HT-29 (cell line): ENCODE measurements around the gene RSAD1.

DNA sequence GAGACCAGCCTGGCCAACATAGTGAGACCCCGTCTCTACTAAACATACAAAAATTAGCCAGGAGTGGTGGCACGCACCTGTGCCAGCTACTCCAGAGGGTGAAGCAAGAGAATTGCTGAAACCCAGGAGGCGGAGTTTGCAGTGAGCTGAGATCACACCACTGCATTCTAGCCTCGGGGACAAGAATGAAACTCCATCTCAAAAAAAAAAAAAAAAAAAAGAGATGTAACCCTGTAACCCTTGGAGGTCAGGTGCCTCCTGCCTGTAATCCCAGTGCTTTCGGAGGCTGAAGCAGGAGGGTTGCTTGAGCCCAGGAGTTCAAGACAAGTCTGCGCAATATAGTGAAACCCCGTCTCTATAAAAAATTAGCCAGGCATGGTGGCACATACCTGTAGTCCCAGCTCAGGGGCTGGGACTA is 13.1 kb downstream of the TMEM92 start:
- RAMPAGE, long total RNA, result no peak

DNA sequence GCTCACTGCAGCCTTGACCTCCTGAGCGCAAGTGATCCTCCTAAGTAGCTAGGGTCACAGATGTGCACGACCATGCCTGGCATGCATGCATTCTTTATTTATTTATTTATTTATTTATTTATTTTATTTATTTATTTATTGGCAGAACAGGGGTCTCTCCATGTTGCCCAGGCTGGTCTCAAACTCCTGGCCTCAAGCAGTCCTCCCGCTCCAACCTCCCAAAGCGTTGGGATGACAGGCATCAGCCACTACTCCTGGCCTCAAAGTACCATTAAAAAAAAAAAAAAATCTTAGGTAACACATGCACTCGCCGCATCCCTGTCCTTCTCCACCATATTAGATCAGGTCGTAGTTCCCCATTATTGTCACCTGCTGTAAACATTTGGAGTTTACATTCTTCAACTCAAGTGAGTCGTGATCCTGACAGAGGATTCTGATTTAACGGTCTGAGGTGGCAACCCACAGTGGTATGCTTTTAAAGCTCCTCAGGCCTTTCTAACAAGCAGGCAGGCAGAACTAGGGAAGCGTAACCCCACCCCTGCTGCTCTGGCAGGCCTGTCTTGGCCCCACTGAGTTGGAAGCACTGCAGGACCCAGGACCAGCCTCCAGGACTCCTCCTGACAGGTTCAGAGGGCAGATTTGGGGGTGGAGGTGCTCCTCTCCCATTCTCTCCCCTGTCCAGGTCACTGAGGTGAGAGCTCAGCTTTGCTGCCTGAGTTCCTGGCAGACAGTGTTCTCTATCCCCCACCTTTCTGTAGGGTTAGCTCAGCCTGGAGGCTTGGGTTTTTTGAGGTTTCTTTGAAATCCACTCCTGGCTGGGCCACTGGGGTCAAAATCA is 9.9 kb downstream of the MRPL27 start:
- RAMPAGE, long total RNA, result no peak

- RAMPAGE, long total RNA, result no peak
These were observed 7.7 kb downstream of the EME1 start for GRCh38 chr17:50380213-50381582.

- RAMPAGE, long total RNA, result no peak
These were observed 4.9 kb downstream of the LRRC59 start for GRCh38 chr17:50392235-50393029.

DNA sequence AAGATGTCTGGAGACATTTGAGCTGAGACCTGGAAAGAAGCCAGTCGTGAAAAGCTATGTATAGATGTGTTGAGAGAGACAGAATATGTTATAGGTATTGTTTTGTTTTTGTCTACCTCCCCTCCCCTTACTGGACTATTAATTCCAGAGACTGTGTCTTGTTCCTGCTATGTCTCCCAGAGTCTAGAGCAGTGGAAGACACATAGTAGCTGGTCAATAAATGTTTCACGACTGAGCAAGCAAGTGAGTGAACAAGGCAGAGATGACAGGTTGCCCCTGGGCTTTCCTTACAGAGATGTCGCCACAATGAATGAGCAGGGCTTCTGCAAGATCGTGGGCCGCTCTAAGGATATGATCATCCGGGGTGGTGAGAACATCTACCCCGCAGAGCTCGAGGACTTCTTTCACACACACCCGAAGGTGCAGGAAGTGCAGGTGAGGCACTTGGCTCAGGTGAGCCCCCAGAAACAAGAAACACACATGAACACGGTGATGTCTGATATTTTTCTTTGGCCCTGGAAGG is 4.8 kb upstream of the CHAD start:
- RAMPAGE, long total RNA, result no peak

DNA sequence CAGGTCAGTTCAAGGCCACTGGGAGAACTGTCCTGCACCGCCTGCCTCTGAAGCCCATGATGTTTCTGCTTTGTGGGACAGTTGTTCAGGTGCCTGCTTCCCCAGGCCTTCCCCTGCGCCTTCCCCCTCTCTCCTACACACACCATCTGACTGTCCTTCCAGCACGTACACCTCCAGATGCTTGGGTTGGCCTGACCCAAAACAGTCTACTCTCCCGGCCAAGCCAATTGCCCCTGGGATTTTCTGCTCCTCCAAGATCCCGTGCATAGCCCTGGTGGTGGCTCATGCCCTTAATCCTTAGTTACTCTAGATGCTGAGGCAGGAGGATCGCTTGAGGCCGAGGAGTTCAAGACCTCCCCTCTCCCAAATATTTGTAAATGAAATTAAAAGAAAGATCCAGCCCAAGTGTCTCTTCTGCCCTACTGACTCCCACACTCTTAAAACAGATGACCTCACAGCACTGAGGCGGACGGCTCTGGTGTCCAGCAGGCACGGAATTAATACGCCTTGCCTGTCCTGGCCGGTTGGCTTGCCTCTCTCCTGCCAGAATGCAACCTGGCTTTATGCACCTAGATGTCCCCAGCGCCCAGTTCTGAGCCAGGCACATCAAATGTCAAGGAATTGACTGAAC is 556 bp upstream of the RSAD1 start:
- RAMPAGE, long total RNA, result no peak

- RAMPAGE, long total RNA, result no peak
These were observed at the start of gene RSAD1 for GRCh38 chr17:50478620-50479197. TSS of gene RSAD1 (plus strand) at chr17:50478860.

DNA sequence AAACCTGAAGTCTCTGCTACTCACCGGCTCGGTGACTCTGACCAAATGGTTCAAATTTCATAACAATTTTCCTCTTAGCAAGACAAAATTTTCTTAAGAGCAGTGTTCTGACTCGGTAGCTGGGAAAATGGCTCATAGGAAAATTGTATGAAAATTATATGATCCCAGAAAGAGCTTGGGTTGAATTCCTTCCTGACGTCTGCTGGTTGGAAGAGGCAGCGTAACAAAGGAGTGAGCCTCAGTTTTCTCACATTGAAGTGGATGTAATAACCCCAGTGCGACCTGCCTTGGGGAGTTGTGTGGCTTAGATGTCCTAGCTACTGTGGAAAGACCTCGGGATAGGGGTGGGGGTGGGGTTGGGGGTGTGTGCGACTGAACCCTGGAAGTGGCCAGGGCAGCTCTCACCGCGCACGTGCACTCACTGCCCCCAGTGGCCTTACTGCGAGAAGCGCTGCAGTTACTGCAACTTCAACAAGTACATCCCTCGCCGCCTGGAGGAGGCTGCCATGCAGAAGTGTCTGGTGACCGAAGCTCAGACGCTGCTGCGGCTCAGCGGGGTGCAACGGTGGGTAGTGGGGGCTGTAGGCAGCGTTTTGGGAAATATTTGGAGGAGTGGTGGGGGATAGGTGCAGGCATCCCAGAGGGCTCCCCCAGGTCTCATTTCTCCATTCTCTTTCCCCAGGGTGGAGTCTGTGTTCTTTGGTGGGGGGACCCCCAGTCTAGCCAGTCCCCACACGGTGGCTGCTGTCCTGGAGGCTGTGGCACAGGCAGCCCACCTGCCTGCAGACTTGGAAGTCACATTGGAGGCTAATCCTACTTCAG is 749 bp downstream of the RSAD1 start:
- RAMPAGE, long total RNA, result no peak

GRCh38 chr17:50499144-50499352 is 9.2 kb upstream of the MYCBPAP start:
- RAMPAGE, long total RNA, result no peak

- RAMPAGE, long total RNA, result no peak
These were observed 6.4 kb upstream of the CACNA1G start for GRCh38 chr17:50554105-50554475.

GRCh38 chr17:50561921-50562691 is 1.6 kb downstream of the CACNA1G start:
- RAMPAGE, long total RNA, result no peak

- RAMPAGE, long total RNA, result no peak
These were observed 13.7 kb downstream of the ANKRD40CL start for GRCh38 chr17:50753555-50754059.

DNA sequence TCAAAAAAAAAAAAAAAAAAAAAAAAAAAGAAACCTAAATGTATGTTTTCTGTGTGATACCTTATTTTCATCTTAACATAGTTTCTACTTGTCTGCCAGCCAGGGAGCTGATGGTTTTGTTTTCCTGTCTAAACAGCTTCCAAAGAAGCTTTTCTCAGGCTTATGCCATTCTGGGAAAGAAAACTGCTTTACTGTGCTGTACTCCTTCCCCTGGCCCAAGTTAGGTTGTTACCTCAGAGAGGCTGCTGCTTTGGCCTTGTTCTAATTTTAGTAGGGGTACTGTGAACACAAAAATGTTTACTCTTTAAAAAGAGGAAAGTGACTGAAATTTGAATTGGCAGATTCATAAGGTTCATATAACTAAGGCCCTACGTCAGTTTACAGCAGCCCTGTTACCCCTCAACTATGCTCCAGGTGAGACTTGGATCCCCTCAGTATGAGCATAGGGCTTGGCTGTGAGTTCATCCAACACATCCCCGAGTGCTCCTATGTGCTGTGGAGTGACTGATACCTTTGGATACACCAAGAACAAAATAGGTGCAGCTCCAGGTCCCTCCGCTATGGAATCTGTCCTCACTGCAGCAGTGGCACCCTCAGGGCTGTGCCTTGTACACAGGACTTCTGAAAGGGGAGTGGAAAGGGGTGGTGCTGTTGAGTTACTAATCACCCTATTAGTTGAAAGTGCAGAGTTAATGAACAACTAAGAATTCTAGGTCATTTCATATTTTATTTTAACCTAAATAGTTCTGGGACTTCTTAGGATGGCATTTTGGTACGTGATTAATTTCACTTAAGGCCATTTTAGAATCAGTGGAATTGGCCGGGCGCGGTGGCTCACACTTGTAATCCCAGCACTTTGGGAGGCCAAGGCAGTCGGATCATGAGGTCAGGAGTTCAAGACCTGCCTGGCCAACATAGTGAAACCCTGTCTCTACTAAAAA is 10.4 kb downstream of the ANKRD40CL start:
- RAMPAGE, long total RNA, result no peak

DNA sequence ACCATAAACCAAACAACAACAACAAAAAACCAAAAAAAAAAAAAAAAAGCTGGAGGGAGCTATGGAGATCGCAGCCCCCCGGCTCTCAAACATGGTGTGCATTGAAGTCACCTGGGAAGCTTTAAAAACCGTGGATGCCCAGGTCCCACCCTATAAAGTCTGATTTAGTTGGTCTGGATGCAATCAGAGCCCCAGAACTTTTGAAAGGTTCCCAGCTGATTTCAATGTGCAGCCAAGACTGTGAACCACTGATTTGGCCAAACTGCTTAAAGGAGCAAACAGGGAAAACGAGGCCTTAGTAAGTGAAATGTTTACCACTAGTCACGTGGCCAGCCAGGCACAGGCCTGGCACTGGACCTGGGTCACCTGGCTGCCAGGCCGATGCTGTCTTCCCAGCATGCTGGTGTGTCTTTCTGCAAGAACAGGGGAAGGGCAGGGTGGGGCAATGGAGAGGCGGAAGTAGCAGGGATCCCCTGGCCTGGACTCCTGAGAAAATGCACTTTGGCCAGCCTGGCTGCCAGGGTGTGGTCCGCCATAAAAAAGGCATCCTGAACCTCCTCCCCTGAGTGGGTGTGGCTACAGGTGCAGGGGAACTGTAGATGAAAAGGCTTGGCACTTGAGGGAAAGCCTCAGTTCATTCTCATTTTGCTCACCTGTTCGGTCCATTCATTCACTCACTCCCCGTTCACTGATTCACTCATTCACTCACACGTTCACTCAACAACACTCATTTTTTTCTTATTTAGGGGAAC is 931 bp upstream of the ANKRD40CL start:
- RAMPAGE, long total RNA, result no peak

DNA sequence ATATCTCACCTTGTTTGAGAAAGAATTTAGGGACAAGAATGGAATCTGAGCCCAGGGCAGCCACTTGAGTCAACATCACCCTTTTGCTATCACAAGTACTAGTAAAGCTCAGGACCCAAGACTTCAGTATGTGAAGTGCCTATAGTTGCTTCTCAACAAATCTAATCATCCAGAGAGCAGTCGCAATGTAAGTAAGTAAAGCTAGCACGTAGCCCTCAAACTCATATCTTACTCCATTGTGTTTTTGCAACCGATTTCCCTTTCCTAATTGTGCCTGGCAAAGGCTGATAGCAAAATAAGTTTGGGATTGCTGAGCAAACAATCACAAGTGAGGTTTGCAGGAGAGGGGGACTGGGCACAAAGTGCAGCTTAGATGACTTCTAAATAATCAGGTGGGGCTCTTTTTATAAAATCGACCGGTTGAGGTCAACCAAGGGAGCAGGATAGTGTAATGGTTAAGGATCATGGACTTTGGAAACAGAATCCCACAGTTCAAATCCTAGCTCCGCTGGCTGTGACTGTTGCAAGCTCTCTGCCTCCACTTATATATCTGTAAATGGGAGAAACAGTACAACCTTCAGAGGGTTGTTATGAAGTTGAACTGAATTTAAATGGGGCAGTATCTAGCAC is 13.0 kb downstream of the TOB1 start:
- RAMPAGE, long total RNA, result no peak

DNA sequence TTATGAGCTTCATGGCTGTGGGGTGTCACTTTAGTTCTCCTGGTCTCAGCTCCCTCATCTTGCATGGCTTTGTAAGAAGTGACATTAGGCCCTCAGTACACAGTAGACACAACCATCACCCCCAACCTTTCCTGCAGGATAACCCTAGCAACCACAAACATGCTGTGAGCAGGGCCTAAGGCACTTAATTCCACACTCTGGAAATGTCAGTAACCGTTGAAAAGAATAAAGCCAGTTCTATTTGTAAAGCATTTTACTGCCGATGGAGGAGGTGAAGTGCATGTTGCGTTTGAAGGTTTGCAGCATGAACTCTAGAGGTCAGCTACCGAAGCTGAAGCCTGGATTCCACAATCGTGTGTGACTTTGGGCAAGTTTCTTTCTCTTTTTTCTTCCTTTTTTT is 25.9 kb upstream of the TOB1 start:
- RAMPAGE, long total RNA, result no peak

- RAMPAGE, long total RNA, result no peak
These were observed 33.9 kb upstream of the TOB1 start for GRCh38 chr17:50900080-50900422.

DNA sequence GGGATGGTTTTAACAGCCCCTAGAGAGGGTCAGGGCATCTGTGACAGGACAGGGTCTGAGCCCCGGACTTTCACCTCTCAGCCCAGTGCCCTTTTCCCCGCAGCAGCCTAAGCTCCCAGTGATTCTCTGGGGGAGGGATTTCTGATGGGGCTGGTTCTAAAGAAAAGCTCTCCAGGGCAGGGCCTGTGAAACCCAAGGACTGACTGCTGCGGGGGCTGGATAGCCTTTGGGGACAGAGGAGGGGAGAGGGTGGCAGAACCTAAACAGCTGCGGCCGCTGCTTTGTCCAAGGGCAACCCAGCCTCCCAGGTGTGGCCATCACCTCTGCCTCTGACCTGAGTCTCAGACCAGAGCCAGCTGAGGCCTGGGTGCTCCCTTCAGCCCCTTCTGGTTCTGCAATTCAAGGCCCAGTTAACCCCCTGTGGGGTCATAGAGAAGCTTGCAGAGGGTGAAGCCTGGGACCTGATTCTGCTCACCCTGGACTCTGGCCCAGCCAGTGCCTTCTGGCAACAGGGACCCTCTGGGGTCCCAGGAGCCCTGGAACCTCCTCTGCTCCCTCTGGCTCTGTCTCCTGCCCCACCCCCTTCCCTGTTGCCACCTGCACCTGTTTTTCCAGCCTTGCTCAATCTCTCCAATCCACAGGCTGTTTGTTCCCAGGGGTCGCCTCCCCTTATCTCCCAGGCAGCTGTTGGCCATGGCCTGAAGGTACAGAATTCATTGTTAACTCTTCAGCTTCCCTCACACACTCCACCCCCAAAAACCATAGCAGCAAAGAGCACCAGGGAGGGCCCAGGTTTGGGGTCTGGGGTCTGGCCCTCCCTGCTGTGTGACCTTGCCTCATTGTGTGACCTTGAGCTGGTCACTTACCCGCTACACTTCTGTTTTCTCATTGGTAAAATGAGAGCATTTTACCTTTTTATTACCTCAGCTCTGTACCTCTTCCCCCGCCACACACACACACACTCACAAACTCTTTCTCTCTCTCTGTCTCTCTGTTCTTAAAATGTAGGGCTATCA is 39.1 kb upstream of the TOB1 start:
- RAMPAGE, long total RNA, result no peak

DNA sequence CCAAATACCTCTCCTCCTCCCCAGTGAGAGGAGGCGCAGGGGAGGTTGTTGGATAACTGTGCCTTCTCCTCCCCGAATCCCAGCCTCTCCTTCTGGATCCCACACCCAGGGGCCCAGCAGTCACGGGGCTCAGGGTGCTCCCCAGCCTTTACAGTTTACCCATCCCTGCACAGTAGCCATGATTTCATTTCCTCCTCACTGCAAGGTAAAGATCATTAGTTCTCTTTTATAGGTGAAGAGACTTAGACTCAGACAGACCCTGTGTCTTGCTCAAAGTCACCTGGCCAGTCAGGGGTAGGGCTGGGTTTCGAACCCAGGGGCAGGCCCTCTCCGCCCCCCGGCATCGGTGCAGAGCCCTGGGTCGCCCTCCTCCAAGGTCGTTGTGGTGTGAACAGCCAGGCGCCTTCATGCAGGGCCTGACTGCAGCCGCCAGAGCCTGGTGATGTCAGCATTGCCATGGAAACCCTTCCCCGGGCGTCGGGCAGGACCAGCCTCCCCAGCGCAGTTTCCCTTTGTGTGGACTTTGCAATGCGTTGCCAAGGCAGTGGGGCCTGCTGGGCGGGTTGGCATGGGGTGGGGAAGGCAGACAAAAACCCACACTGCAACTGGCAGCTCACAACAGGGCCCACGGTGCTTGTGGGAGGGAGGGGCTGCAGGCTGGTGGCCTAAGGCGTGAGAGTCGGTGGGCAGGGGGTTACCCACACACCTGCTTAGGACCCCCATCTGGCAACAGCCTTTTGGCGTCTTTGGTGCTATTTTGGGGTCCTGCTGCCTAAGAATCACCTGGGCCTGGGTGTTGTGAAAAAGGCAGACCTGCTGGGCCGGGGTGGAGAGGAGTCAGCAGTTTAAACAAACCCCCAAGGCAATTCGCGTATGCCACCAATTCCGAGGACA is 53.5 kb upstream of the TOB1 start:
- RAMPAGE, long total RNA, result no peak

- RAMPAGE, long total RNA, result no peak
These were observed 81.9 kb upstream of the TOB1 start for GRCh38 chr17:50947997-50948588.